Measurements from ENCODE around the genes NFRKB and ST14.

GRCh38 chr11:129260607-129261195, 68.6 kb upstream of the ARHGAP32 start:
- RRBS, result no CpG with 5 or more reads among the region's 3 CpGs

- RRBS, result no CpG with 5 or more reads among the region's 10 CpGs
Observed at GRCh38 chr11:129324588-129325171, 51.0 kb upstream of the BARX2 start.

GRCh38 chr11:129453212-129453901, 77.7 kb downstream of the BARX2 start:
- RRBS, result no CpG with 5 or more reads among the region's 10 CpGs

DNA sequence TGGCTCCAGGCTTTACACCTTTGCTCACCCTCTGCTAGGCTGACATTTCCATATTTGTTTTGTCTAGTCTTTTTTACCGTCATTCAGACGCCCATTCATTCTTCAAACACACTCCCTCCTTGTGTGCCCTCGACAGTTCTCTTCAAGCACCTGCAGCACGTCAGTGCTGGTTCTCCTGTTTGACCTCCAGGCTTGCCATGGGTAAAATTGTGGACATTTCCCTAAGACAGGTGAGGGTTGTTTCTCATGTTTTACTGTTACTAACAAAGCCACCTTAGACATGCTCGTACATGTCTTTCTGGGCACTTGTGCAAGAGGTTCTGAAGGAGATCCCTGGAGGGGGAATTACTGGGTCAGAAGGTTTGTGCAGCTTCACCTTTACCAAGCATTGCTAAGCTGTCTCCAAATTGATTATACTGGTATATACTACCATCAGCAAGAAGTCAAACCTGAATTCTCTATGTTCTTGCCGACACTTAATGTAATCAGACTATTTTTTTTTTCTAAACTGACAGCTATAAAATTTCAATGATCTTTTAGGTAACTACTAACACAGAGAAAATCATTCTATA, 189.7 kb upstream of the TMEM45B start:
- RRBS, result no CpG with 5 or more reads among the region's 6 CpGs

- RRBS, result 3% methylated on average over 2 of the region's 16 CpGs
Observed at GRCh38 chr11:129695982-129696459, 119.6 kb upstream of the TMEM45B start.

DNA sequence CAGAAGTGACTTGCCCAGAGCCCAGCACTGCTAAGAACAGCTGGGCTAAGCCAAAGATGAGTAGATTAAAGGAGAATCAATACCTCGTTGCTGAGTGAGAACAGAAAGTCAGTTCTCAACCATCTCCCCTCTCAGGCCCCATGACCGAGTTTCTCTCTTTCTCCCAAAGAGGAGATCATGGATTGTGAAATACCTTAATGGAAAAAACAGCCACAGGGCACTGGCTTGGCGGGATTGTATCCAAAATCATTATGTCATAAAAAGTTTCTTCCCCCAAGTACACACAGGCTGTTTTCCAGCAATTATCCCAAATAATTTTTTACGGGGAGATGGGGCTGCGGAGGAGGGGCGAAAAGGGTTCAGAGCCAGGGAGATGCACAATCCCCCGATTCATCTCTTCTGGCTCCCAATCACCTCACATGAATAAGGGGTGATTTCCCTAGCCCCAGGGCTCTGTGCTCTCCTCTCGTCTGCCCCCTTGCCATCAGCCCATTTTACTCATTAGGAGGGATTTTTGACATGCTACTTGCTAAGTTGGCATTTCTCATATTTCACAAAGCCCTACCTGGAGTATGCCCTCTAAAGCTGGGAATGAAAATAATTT, 111.7 kb upstream of the TMEM45B start:
- RRBS, result no CpG with 5 or more reads among the region's 8 CpGs

GRCh38 chr11:129728560-129729100, 87.0 kb upstream of the TMEM45B start:
- RRBS, result no CpG with 5 or more reads among the region's 7 CpGs

GRCh38 chr11:129768318-129768816, 47.3 kb upstream of the TMEM45B start:
- RRBS, result no CpG with 5 or more reads among the region's 1 CpG

GRCh38 chr11:129853746-129854296, 38.2 kb downstream of the TMEM45B start:
- RRBS, result no CpG with 5 or more reads among the region's 10 CpGs

DNA sequence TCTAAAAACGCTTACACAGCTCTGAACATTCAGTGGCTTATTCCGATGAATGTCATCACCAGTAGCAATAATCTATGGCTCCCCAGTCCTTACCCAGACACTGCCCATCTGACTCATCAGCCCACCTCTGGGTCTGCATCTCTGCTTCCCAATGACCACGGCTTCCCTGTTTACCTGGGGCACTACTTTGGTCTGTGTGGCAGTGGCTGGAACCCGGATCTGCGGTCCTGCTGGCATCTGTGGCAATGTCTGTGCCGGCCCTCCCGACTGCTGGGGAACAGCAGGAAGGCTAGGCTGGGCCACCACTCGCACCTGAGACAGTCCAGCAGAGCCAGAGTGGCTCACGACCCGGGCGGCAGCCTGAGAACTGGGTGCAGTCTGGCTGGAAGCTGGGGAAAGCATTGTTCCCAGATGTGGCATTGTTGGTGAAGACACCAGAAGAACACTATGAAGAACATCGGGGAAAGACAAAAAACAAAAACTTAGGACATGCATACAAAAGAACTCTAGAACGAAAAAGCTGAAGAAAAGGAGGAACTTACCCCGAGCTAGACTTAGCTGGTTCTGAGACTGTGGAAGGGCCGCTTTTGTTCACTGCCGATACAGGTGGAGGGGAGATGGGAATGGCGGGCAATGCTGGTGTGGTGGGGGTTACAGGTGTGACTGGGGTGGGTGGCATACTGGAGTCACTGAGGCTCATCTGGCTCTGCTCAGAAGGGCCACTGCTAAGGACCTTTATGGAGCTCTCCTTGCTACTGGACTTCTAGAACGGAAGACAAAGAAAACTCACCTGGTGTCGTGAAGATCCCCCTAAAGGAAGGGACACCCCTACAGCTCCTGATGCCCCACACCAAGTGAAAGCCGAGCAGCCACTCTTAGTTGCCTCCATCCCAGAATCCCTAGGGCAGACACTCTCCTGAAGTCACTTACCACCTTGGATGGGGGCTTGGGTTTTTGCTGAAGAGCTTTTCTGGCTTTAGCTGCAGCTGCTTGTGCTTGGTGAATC, 21.5 kb downstream of the NFRKB start:
- RRBS, result 91% methylated on average over 4 of the region's 20 CpGs

DNA sequence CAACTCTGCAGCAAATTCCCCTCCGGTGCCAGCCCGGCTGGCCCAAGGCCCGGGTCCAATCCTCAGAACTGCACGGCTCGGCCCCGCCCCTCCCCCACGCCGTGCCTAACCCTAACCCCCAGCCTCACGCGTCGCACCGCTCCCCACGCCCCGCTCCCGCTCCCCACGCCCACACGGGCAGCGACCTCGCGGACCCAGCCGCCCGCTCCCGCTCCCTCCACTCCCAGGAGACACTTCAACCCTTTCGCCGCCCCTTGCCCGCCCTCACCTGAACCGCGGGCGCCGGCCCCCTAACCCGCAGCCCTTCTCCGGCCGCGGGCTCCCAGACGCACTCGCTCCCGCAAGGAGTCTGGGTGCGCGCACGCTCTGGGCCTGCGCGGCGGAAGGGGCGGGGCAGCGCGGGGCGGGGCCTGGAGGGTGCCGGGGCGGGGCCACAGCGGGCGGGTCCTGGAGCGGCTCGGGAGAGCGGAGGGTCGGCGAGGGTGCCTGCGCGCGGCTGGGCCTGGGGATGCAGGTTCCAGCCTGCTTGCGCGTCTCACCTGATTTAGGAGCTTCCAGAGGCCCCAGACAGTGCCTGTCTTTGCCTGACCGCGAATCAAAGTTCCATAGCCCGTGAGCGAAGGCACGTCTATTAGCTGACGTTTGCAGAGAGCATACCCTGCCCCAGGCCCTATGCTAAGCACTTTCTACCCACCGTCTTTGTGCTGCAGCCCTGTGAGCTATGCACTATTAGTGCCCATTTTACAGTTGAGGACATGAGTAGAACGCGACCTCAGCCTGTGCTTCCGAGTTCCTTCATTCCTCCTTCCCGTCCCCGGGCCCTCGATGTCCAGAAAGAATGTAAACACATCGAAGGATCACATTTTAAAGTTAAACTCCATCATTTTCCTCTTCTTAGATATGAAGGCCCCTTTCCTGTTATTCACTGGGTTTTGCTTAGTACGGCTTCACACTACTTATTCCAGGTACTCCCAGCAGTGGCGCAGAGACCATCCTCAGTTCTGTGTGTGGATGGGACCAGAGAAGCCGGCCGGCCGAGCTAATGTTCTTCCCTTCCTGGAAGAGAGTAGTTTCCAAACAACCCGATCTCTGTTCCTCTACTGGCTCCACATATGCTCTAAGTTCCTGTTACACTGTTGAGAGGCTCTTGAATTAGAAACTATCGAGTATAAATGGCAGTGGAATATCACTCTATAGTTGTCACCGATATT, at the start of gene NFRKB:
TSS of gene NFRKB (minus strand) at position 351 of the 1,211 bp plus-strand sequence.
- RRBS, result no CpG with 5 or more reads among the region's 83 CpGs

- RRBS, result no CpG with 5 or more reads among the region's 15 CpGs
Observed at GRCh38 chr11:129947060-129947662, 51.8 kb upstream of the NFRKB start.

GRCh38 chr11:130001205-130001930, 1.3 kb downstream of the PRDM10 start:
- RRBS, result 1% methylated on average over 13 of the region's 31 CpGs

GRCh38 chr11:130124009-130124624, 35.5 kb upstream of the ST14 start:
- RRBS, result no CpG with 5 or more reads among the region's 7 CpGs

GRCh38 chr11:130140160-130140538, 19.4 kb upstream of the ST14 start:
- RRBS, result no CpG with 5 or more reads among the region's 6 CpGs

DNA sequence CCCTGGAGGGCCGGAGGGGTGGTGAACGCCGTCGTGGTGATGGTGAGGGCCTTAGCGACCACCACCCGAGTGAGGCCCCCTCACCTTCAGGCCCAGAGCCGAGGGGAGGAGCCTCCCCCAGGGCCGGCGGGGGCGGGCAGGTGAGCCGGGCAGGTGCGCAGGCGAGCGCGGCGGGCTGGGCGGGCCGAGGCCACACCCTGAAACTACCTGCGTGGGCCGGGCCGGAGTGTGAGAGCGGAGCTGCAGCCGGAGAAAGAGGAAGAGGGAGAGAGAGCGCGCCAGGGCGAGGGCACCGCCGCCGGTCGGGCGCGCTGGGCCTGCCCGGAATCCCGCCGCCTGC, at the start of gene ST14:
TSS of gene ST14 (plus strand) at position 229 of the 340 bp plus-strand sequence.
- RRBS, result 5% methylated on average over 24 of the region's 35 CpGs

DNA sequence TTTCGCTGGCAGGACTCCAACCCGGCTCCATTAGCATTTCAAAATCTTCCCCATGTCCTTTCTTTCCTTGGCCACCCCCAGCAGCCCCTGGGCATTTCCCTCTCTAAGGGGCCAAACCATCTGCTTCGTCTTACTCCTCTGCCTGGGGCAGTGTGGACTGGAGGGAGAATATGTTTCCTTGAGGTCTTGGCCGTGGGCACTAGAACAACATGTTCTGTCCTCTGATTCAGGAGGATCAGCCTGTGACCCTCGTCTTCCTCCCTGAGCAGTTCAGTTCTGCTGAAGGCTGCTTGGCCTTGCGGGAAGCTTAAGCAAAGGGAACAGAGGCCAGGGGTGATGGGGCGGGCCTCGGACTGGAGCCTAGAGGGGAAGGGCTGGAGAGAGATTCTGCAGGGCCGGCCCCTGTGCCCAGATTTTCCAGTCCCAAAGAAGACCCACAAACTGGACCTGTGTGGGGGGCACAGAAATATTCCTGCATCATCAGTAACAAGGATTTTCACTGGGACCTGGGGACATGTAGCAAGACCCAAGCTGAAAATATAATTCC, 58.0 kb downstream of the ST14 start:
- RRBS, result no CpG with 5 or more reads among the region's 9 CpGs

GRCh38 chr11:130220214-130220531, 60.6 kb downstream of the ST14 start:
- RRBS, result no CpG with 5 or more reads among the region's 10 CpGs

GRCh38 chr11:130368990-130369625, 54.4 kb upstream of the ZBTB44 start:
- RRBS, result no CpG with 5 or more reads among the region's 4 CpGs

GRCh38 chr11:130388880-130389279, 39.5 kb downstream of the ADAMTS8 start:
- RRBS, result no CpG with 5 or more reads among the region's 7 CpGs

Data from retinal pigment epithelial cell (primary cell).